Epithelial cell of proximal tubule (primary cell): ENCODE measurements around the genes UBE4B, ANGPTL7 and MTOR.

DNA sequence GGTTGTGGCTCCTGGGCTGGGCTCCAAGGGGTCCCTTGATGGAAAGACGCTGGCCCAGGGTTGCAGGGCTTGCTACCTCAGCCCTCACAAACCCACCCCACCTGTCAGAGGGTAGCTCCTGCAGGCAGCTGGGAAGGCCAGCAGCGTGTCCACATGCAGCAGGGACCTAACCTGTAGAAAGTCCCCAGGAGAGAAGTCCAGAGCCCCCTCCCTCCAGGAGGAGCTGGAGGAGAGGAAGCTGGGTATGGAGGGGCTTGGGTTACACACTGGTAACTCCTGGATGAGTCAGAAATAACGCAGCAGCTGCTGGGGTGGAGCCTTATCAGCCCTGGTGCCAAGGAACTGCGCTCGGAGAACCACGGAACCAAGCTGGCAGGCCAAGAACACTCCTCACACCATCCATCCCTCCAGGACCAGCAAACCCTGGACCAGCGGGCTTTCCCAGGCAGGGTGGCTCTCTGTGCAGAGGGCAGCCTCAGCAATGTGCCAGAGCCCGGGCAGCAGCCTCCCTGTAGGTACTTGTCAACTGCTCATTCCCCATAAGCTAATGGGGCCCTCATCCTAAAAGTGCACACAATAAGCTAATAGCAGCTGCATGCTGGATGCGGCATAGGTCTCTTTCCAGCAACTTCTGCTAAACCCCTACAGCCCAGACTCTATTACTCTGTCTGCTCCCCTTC, 37.3 kb downstream of the CTNNBIP1 start:
- RAMPAGE, long total RNA, result no peak
- RRBS, result no CpG with 5 or more reads among the region's 9 CpGs

GRCh38 chr1:9874882-9875437, 35.1 kb downstream of the CTNNBIP1 start:
- RAMPAGE, long total RNA, result no peak
- RRBS, result 4% methylated on average over 8 of the region's 16 CpGs

DNA sequence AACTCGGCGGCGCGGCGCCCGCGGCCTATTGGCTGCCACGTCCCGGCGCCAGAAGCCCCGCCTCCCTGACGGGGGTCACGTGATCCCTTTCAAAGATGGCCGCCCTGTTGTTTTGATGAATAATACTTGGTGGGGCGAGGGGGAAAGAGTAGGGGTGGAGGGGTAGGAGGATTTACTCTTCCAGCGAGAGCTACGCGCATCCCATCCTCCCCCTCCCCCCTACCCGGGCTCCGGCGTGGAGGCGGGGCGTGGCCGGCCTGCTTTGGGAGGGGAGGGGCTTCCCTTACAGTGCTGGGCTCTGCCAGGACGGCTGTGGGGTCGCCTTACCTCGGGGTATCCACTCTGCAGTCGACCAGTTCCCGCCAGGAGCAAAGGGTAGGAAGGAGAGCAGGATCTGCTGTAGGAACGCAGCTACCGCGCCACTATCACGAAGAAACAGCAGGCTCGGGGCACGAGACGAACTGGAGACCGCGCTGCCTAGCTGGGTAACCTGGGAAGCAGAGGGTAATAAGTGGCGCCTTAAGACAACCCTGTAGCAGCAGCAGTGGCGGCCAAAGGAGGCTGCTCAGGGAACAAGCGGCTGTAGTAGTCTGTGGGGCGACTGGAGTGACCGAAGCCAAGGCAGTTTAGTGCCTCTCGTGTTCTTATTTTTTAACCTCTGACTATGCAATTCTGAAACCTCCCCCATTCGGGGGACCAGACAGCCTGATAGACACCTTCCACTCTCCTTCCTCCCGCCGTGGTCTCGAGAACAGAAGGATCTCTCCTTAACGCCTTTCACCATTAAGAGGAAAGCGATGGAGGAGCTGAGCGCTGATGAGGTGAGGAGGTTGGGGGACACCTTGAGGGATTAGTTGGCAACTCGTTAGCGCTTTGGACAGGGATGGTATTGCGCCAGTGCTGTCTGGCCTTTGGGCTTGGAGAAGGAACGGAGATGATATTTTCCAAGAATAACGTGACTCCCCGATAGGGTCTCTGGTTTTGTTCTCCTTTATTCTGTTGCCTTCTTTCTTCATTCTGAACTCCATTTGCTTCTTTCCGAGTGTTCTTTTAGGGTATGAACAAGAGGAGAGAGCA, at the start of gene UBE4B:
UBE4B (plus strand) TSS at position 85 of the 1,077 bp plus-strand sequence.
- RAMPAGE, long total RNA, result no peak
- RRBS, result 0% methylated on average over 7 of the region's 58 CpGs

DNA sequence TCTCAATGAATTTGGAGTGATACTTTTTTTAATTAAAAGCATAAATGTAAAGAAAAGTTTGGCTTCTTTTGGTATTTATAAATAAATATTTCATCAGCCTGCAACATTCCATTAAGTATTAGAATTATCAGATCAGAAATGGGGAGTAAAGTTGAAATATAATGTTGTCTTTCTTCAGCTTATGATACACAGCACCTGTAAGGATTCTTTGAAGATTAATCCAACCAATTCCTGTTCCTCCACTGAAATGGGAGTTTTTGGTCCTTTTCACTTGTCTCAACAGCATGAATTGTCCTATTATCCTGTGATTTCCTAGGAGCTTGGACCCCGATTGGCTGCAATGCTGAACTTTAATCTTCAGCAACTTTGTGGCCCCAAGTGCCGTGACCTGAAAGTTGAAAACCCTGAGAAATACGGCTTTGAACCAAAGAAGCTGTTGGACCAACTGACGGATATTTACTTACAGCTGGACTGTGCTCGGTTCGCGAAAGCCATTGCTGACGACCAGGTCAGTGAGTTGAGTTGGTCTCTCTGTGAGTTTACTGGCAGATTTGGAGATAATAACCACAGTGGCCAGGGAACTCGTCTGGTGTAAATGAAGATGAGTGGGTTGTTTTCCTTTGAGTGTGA, 39.4 kb upstream of the KIF1B start:
- RAMPAGE, long total RNA, result no peak
- RRBS, result no CpG with 5 or more reads among the region's 9 CpGs

DNA sequence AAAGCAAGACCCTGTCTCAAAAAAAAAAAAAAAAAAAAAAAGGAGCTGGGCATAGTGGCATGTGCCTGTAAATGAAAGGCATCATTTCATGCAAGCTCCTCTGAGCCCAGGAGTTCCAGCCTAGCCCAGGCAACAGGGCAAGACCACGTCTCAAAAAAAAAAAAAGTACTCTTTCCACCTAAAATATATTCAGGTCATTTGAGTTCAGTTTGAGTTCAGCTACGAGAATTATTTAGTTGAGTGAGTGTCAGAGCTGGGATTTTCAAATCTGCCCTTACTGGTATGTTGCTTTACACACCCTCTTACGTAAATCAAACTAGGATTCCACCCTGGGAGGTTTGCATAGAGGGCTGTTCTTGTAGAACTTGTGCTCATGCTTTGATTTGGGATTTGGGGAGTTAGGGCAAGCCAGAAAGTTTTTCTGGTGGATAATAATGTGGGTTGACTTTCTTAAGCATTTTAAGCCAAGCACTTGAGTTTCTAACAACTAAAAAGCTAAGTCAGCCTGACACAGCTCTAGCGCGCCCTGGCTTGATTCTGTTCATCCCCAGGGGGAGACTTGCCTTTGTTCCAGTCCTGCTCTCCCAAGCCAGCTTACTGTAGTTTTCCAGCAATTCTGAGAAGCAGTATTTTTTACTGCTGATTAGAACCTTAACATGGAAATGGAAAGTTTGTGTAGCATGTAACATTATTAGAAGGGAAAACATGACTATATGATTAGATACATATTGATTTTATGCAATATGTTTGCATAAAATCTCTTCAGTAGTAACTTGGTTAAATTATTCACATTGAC, 11.2 kb upstream of the PGD start:
- RAMPAGE, long total RNA, result no peak
- RRBS, result no CpG with 5 or more reads among the region's 5 CpGs

GRCh38 chr1:10399194-10400221, 644 bp downstream of the PGD start:
- RAMPAGE, long total RNA, result no peak
- RRBS, result 5% methylated on average over 8 of the region's 78 CpGs

- RAMPAGE, long total RNA, result no peak
- RRBS, result no CpG with 5 or more reads among the region's 17 CpGs
Measured at GRCh38 chr1:10524796-10525823, 50.4 kb downstream of the PEX14 start.

DNA sequence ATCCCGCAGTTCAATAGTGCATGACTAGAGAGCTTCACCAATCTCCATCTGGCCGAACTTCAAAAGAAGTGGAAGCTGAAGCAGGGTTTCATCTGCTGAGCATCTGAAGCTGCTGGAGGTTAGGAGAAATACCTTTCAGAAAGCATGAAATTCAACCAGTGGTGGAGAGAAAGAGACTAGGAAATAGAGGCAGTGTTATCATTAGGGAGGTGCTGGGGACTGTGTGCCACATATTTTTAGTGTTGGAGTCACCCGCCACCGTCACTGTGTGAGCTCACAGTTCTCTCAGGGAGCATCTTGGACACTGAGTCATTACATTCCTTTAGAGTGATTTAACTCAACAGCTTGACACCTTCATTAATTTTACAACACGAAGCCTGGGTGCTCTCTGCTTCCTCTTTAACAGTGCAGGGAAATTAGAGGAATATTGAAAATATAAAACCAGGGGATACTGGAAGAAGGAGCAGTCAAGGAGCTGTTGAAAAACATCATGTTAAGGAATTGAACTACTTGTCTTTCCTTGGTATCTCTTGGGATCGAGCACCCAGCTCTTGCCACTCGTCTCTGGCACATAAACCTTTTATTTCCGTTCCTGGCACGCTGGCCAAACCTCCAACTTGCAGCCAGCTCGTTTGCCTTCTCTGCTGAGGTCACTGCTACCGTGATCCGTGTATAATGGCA, 53.6 kb downstream of the PEX14 start:
- RAMPAGE, long total RNA, result no peak
- RRBS, result no CpG with 5 or more reads among the region's 12 CpGs

- RAMPAGE, long total RNA, result no peak
- RRBS, result no CpG with 5 or more reads among the region's 36 CpGs
Measured at GRCh38 chr1:10530364-10531519, 56.0 kb downstream of the PEX14 start.

DNA sequence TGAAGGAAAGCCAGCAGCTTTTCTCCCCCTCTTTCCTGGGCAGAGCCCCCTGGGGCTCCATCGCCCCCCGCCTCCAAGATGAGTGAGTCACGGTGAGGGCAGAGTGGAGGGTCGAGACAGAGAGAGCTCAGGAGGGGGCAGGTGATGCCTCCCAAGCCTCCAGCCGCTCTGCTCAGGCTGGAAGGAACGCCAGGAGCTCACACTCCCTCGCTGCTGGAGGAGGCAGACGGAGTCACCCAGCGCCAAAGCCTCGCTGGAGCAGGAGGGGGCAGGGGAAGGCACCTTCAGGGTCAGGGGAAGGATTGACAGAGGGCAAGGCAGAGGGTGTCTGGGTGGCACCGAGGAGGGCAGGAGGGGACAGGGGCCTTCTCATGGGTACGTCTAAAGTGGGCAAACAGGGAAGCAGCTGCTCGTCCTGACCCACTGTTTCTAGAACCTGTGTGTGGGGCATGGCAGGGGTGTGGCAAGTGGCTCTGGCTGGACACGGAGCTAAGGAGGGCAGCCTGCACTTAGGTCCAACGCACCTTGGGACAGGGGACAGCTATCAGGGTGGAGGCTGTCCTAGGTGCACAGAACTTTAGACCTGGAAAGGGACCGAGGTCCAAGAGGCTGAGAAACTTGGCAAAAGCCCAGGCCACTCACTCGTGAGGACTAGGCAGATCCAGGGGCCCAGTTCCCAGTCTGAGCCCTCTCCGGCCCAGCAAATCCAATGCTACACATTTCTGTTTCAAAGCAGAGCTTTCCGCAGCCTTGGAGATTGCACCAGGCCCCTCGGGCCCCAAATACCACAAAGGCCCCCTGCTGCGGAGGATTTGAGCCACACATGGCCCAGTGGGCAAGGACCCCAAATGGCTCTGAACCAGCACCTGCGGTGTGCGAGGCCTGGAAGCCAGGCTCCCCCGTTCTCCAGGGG, 119.2 kb downstream of the CASZ1 start:
- RAMPAGE, long total RNA, result no peak
- RRBS, result no CpG with 5 or more reads among the region's 24 CpGs

DNA sequence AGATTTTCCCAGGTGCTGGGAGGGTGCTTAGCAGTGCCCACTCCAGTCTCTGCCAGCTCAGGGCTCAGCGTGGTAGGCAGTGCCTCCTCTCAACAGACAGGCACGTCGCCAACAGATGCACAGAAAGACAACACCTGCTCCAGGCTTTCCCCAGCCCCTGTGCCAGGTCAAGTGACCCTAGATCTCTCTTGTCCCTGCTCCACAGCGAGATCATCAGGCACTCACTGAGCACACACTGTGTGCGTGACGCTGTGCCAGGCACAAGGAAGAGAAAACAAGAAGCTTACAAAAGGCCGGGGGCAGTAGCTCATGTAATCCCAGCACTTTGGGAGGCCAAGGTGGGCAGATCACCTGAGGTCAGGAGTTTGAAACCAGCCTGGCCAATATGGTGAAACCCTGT, 85.9 kb downstream of the CASZ1 start:
- RAMPAGE, long total RNA, result no peak
- RRBS, result no CpG with 5 or more reads among the region's 7 CpGs

- RAMPAGE, long total RNA, result no peak
- RRBS, result 86% methylated on average over 7 of the region's 23 CpGs
Measured at GRCh38 chr1:10717238-10718119, 79.0 kb downstream of the CASZ1 start.

DNA sequence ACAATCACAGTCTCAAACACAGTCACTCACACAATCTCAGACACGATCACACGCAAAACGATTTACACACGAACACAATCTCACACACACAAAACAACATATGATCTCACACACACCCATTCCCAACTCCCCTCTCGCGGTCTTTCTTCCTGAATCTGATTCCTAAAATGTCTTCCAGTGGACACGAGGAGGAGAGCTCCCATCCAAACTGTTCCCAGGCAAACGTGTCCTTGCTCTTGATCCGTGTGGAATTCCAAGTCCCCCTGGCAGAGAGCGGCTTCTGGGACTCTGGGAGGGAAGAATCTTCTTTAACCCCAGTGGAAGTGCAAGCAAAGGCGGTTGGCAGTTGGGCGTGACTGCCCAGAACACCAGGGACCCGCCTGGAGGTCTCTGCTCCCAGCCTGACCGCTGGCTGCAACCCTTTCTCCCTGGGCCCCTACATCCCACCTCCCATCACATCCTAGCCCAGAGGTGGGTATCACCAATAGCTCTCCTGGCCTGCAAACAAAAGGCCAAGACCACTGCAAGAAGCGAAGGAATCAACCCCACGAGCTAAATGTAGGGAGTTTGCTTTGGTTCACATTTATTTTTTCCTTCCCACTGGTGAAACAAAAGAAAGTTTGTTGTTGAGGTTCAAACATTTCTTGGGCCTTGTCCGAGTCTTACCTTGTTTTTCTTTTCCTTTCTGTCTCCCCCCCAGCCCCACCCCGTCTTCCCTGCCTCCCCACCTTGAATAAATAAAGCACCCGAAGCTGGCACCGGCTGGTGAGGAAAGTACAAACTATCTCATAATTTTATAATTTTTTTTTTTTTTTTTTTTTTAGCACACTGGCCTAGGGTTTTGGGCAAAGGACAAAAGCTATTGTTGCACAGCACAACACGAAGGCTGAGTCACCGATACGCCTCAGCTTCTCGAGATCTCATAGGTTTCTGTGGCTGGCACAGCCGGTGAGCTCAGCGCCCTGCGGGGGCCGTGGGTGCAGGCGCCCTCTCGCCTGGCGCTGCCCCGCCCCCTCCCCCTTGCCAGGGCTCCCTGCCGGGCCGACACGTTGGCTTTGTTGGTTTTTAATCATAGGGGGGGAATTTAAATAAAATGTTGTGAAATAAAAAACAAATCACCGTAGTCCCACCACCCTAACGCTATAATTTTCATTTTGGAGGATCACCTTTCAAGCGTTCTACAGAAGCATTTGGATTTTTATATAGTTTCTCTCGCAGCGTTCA, 17.6 kb downstream of the CASZ1 start:
- RAMPAGE, long total RNA, result no peak
- RRBS, result 57% methylated on average over 6 of the region's 40 CpGs

GRCh38 chr1:10957158-10957551, 24.7 kb downstream of the C1orf127 start:
- RAMPAGE, long total RNA, result no peak
- RRBS, result no CpG with 5 or more reads among the region's 15 CpGs

DNA sequence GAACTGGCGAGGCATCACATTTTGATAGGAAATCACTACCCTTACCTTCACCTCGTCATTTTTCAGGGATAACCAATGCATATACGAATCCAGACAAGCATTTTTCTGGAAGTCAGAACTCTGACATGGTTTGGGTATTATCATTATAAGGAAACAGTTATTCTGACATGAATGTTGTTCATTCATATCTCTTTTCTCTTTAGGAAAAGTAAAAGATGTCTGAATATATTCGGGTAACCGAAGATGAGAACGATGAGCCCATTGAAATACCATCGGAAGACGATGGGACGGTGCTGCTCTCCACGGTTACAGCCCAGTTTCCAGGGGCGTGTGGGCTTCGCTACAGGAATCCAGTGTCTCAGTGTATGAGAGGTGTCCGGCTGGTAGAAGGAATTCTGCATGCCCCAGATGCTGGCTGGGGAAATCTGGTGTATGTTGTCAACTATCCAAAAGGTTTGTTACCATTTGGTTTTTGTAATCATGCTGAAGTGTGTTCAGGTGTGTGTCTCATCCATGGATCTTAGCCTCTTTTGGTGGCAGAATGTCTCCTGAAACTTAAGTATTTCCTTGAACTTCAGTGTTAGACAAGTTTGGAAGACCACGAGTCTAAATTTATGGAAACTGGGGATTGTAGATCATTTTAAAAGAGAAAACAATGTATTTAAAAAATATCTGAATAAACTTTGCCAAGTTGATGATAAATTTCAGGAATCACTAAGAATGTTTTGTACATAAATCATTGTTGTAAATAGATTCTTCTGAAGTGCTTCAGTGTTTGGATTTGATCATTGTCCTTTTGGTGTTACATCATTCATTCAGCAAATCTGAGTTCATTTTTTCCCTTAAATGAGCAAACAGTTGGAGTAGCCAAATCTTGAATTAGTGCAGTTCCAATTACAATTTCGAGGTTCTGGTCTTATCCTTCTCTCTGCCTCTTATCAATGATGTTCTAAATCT, 1.3 kb downstream of the TARDBP start:
- RAMPAGE, long total RNA, result no peak
- RRBS, result no CpG with 5 or more reads among the region's 15 CpGs

- RAMPAGE, long total RNA, result no peak
- RRBS, result no CpG with 5 or more reads among the region's 9 CpGs
Measured at GRCh38 chr1:11108923-11109875, 9.5 kb upstream of the EXOSC10 start.

GRCh38 chr1:11132714-11133246, 33.1 kb upstream of the EXOSC10 start:
- RAMPAGE, long total RNA, result no peak
- RRBS, result no CpG with 5 or more reads among the region's 8 CpGs

GRCh38 chr1:11188954-11189519, at the start of gene ANGPTL7:
TSS of gene ANGPTL7 (plus strand) at chr1:11189355.
- RAMPAGE, long total RNA, result no peak
- RRBS, result no CpG with 5 or more reads among the region's 10 CpGs

- RAMPAGE, long total RNA, result no peak
- RRBS, result no CpG with 5 or more reads among the region's 5 CpGs
Measured at GRCh38 chr1:11230955-11231268, 31.4 kb downstream of the MTOR start.

DNA sequence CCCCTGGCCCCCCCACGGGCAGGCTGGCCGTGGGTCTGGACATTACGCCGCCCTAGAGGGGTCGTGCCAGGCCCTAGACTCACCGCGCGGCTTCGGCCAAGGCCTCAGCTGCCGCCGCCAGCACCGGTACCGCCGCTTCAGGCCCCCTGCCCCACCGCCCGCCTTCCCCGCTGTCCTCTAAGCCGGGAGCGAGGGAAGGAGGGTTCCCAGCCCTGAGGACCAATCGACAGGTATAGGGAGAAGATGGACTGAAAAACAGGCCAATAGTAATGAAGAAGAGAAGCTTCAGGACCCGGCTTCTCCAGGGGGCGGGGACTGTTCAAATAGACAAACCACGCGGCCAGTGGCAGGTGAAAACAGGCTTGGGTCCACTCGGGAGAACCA, at the start of gene MTOR:
MTOR (minus strand) TSS at position 190 of the 384 bp plus-strand sequence.
- RAMPAGE, long total RNA, result no peak
- RRBS, result 2% methylated on average over 9 of the region's 25 CpGs